Keratinocyte (primary cell): ENCODE measurements around the genes CLEC18A and TLE7.

CAGE:
- cytosol, long polyA minus RNA: no peak
- cytosol, long polyA plus RNA: no peak
- long polyA plus RNA: no peak
- nucleus, long polyA minus RNA: no peak
- nucleus, long polyA plus RNA: no peak
Measured at GRCh38 chr16:69757812-69758300, 3.1 kb upstream of the NOB1 start.

CAGE:
- cytosol, long polyA minus RNA: no peak
- cytosol, long polyA plus RNA: no peak
- long polyA plus RNA: no peak
- nucleus, long polyA minus RNA: no peak
- nucleus, long polyA plus RNA: no peak
Measured at GRCh38 chr16:69820664-69821629, 58.8 kb downstream of the WWP2 start.

DNA sequence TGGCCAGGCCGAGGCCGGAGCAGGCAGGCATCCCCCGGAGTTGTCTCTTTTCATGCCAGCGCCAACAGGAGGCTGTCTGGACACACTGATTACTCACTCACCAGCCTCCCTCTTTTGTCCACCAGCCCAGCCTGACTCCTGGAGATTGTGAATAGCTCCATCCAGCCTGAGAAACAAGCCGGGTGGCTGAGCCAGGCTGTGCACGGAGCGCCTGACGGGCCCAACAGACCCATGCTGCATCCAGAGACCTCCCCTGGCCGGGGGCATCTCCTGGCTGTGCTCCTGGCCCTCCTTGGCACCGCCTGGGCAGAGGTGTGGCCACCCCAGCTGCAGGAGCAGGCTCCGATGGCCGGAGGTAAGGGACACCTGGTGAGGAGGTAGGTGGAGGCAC is at the start of gene CLEC18A:
Gene CLEC18A (plus strand): TSS at position 199 of the 391 bp plus-strand sequence.
CAGE:
- cytosol, long polyA minus RNA: no peak
- cytosol, long polyA plus RNA: no peak
- long polyA plus RNA: no peak
- nucleus, long polyA minus RNA: no peak
- nucleus, long polyA plus RNA: no peak

DNA sequence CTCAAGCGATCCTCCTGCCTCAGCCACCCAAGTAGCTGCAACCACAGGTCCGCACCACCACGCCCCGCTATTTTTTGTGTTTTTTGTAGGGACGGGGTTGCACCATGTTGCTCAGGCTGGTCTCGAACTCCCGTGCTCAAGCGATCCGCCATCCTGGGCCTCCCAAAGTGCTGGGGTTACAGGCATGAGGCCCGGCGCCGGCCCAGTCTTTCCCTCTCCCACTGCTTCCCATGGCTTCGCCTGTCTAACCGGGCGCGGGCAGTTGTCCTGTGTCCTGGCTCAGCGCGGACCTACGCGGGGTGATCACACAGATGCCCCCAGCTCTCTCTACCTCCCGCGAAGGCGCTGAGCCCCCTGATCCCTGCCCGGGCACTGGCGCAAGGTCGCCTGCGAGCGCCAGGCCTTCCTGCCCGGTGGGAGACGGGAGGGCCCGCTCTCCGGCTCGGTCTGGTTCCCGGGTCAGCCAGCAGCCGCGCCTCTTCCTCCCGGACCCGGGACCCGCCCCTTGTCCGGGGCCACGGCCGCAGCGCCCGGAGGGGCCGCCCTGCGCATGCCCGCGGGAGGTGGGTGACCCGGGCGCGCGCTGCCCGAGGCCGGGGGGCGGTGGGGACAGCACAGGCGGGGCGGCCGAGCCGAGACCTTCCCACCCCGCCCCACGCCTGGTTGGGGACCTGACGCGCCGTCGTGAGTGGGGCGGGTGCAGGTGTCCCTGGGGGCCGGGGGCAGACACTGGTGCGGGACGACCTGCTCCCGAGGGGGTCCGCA is 13.9 kb downstream of the CLEC18A start:
CAGE:
- cytosol, long polyA minus RNA: no peak
- cytosol, long polyA plus RNA: no peak
- long polyA plus RNA: no peak
- nucleus, long polyA minus RNA: no peak
- nucleus, long polyA plus RNA: no peak

GRCh38 chr16:69977254-69977531 is 26.1 kb downstream of the CLEC18A start:
CAGE:
- cytosol, long polyA minus RNA: no peak
- cytosol, long polyA plus RNA: no peak
- long polyA plus RNA: no peak
- nucleus, long polyA minus RNA: no peak
- nucleus, long polyA plus RNA: no peak

DNA sequence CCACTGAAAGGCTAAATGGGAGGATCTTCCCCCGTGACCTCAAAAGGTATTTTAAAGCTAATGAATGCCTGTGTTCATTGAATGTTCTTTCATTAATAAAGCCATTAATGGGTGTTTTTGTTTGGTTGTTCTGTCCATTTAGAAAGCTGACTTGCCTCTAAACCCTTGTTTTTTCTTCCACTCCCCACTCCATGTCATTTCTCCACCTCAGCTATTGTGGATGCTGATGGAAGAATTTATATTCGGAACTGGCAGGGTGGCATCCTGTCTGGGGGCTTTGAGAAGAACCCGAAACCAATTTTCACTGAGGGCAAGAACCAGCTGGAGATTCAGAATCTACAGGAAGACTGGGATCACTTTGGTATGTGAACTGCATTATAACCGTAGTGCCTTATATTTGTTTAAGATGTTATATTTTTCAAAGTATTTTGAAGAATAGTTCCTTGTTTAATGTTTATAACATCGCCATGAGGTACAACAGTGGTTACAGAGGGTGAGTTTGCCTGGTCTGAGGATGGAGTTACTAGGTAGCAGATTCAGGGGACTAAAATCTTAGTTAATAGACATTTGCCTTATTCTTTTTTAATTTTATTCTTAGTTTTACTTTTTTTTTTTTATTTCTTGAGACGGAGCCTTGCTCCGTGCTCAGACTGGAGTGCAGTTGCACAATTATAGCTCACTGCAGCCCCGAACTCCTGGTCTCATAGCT is 18.0 kb downstream of the PDPR start:
CAGE:
- cytosol, long polyA minus RNA: no peak
- cytosol, long polyA plus RNA: no peak
- long polyA plus RNA: no peak
- nucleus, long polyA minus RNA: no peak
- nucleus, long polyA plus RNA: no peak

GRCh38 chr16:70152375-70153118 is 21.0 kb upstream of the CLEC18C start:
CAGE:
- cytosol, long polyA minus RNA: no peak
- cytosol, long polyA plus RNA: no peak
- long polyA plus RNA: no peak
- nucleus, long polyA minus RNA: no peak
- nucleus, long polyA plus RNA: no peak

DNA sequence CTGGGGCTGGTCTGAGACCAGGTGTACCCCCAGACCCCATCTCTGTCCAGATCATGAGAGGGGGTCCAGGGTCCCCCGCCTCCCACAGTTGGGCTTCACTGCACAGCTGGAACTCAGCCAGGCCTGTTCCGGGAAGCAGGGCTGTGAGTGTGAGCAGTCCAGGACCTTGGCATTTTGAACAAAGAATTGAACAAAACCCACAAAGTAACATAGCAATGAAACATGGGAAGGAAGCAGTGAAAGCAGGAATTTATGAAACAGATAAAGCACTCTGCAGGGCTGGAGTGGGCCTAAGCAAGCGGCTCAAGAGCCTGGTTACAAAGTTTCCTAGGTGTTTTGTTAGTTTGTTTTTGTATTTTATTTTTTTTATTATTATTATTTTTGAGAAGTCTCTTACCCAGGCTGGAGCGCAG is 25.1 kb downstream of the CLEC18C start:
CAGE:
- cytosol, long polyA minus RNA: no peak
- cytosol, long polyA plus RNA: no peak
- long polyA plus RNA: no peak
- nucleus, long polyA minus RNA: no peak
- nucleus, long polyA plus RNA: no peak

CAGE:
- cytosol, long polyA minus RNA: no peak
- cytosol, long polyA plus RNA: no peak
- long polyA plus RNA: no peak
- nucleus, long polyA minus RNA: no peak
- nucleus, long polyA plus RNA: start-site peak on the minus strand at chr16:70252321-70252358, 104 and 42 reads in 2 replicates
Measured at GRCh38 chr16:70252287-70252390, 399 bp upstream of the EXOSC6 start.

DNA sequence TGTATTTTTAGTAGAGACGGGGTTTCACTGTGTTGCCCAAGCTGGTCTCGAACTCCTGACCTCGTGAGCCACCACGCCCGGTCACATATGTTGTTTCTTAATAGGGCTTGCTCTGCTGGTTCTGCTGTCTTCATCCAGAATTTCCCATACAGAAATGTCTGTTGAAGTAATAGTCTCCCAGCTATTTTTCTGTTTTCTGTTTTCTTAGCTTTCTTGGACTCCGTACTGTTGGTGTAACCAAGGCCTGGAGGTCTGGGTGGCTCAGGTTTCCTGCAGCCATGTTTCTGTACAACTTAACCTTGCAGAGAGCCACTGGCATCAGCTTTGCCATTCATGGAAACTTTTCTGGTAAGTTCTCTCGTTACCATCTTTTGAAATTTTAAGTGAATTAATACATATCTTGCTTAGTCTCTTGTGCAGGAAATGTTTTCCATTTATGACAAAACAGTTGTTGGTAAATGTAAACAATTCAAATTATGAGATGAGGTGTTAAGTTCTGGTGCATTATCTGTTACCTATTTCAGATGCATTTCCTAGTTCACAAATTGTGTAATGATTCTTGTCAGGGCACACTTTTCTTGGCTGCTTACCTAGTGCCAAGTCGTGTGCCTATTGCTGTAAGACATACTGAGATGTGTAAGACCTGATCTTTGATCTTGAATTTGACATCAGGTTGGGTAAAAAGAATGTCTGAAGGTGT is 2.9 kb downstream of the SF3B3 start:
CAGE:
- cytosol, long polyA minus RNA: no peak
- cytosol, long polyA plus RNA: no peak
- long polyA plus RNA: no peak
- nucleus, long polyA minus RNA: no peak
- nucleus, long polyA plus RNA: no peak

GRCh38 chr16:70573315-70574519 is 50.1 kb downstream of the SF3B3 start:
CAGE:
- cytosol, long polyA minus RNA: no peak
- cytosol, long polyA plus RNA: no peak
- long polyA plus RNA: no peak
- nucleus, long polyA minus RNA: no peak
- nucleus, long polyA plus RNA: no peak

DNA sequence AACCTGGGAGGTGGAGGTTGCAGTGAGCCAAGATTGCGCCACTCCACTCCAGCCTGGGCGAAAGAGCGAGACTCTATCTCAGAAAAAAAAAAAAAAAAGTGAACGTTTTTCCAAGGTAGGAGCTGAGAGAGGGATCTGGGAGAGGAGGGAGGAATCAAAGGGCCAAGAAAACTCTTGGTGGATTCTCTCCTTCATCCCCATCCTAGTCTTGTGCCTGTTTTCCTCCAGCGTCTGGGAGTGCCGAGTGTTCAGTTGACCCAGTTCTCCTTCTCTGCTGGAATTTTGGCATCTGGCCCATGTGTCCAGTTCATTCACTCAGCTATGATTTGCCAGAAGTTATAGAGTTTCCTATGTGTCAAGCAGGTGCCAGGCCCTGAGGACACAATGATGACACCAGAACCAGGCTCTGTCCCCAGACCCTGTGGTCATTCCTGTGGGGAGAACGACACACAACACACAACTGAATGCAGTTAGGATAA is 36.2 kb upstream of the IL34 start:
CAGE:
- cytosol, long polyA minus RNA: no peak
- cytosol, long polyA plus RNA: no peak
- long polyA plus RNA: no peak
- nucleus, long polyA minus RNA: no peak
- nucleus, long polyA plus RNA: no peak

CAGE:
- cytosol, long polyA minus RNA: no peak
- cytosol, long polyA plus RNA: no peak
- long polyA plus RNA: no peak
- nucleus, long polyA minus RNA: no peak
- nucleus, long polyA plus RNA: no peak
Measured at GRCh38 chr16:70683973-70684919, 1.6 kb downstream of the MTSS2 start.

CAGE:
- cytosol, long polyA minus RNA: no peak
- cytosol, long polyA plus RNA: no peak
- long polyA plus RNA: no peak
- nucleus, long polyA minus RNA: no peak
- nucleus, long polyA plus RNA: no peak
Measured at GRCh38 chr16:70693800-70694899, 8.3 kb upstream of the MTSS2 start.

DNA sequence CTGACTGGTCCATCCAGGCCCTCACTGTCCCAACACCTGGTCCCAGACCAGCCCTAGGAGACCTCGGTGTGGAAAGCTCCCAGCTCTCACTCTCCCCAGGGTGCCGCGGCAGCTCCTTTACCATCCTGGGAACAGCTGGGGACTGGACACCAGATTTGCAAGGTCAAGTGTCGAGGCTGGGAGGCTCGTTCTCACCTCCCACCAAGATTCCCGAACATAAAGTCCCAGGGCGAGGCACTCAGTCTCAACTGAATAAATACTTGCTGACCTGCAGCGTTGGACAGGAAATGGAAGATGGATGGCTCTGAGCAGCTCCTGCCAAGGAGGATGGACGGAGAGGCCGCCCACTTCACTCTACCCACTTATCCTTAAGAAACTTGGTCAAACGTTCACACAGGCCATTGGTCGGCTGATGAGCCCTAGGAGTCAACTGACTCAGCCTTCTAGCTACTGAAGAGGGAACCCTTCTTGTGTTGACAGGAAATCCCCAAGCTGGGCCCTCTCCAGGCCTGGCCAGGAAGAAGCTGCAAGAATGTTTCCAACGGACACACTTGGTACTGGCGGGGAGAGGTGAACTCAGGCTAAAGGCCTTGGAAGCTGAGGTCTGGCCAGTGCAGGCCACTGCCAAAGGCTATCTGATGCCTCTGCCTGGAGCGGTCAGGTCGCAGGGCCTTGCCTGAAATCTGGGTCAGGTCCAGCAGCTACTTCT is 50.0 kb downstream of the VAC14 start:
CAGE:
- cytosol, long polyA minus RNA: no peak
- cytosol, long polyA plus RNA: no peak
- long polyA plus RNA: no peak
- nucleus, long polyA minus RNA: no peak
- nucleus, long polyA plus RNA: no peak

DNA sequence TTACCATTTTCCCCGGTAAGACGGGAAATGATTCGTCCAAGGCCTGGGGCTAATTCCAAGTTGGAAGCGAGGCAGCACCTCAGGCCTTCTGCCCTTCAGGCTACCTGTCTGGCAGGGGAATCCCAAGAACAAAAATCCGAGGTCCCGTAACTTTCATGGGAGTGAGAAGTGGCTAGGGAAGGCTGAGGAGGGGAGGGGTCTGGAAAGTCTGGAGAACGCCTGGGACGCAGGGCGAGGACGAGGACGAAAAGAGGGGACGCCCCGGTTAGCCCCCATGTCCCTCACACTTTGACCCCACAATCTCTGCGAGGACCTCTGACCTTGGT is 317 bp downstream of the HYDIN start:
CAGE:
- cytosol, long polyA minus RNA: no peak
- cytosol, long polyA plus RNA: no peak
- long polyA plus RNA: no peak
- nucleus, long polyA minus RNA: no peak
- nucleus, long polyA plus RNA: no peak

CAGE:
- cytosol, long polyA minus RNA: no peak
- cytosol, long polyA plus RNA: no peak
- long polyA plus RNA: no peak
- nucleus, long polyA minus RNA: no peak
- nucleus, long polyA plus RNA: no peak
Measured at GRCh38 chr16:71441943-71442193, at the start of gene TLE7. TLE7 (minus strand) TSS chr16:71442054.

DNA sequence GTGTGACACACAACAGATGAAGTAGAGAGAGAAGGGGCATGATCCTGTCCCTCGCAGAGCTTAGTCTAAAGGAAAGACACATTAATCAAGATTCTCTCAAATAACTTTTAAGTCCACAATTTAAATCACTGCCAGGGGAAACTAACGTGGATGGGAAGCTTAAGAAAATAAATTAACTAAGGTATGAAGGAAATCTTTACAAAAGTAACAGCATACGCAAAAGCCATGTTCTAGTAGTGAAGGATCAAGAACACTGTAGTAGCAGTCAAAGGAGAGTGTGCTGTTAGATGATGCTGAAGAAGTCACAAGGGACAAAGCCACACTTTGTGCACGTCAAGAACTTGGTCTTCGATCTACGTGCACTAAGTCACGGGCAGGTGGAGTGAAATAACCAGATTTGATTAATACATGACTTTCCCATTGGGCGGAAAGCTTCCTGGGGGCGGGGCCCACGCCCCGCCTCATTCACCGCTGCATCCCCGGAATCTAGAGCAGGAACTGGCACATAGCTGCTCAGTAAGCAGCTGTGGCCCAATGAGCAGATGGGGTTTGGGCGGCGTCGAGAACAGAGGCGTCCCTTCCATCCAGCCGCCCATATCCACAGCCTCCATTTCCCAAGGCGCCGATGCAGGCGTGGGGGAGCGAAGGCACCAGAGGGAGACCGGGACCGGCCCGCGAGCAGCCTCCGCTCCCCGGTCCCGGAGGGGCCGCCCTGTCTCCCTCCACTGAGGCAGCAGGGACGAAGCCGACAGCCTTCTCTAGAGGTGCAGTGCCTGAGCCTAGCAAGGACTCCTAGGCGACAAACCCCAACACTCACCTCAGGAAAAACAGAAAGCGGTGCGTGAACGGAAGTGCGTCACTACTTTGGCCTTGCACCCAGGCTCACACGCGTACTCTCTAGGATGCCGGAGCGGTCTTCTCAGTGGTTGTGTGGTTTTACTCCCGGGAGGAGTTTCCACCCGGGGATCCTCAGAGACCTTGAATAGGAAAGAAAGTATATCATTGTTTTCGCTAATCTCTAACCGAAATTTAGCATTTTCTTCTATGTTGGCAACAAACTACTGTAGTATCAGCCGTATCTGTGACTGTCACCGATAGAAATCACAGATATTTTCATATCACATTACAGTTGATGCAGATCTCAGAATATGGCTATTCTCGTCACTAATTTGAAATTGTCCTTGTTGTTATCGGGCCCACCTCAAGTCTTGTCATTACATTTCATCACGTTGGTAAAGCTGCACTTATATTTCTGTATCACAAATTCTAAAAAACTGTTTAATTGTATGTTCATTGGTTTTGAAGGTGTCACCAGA is 4.9 kb downstream of the ZNF19 start:
CAGE:
- cytosol, long polyA minus RNA: no peak
- cytosol, long polyA plus RNA: no peak
- long polyA plus RNA: no peak
- nucleus, long polyA minus RNA: start-site peak on the minus strand centred at position 824 of the sequence, 60 bp wide, 21 reads
- nucleus, long polyA plus RNA: no peak

DNA sequence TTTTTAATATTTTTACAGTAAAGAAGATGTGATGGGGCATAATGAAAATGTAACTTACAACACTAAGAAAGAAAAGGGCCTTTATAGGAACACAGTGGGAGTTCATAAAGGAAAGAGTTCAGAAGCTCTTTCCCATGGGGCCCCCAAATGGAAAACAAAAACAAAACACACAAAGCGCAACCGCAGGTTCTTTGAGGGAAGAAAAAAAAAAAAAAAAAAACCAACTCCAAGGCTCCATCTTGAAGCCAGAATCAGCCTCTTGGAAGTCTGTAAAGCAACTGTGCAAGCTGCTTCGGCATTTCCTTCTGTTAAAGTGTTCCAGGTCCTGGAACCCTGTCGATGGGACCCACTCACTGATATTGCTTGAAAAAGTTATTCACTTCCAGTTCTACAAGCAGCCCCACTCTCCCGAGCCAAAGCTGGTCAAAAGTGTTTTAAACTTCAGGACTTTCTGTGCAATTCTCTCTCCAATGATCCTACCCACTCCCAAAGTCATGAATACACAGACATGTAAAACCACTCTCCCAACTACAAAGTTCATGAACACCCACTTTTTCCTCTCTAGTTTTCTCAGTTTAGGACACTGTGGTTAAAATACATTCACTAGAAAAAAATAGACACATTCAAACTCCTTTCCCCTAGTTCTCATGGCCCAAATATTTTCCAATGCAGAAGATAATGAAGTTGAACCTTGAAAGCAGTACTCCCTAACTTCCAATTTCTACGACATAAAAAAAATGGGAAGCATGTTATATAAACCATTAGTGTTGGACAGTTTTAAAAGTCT is 4.9 kb upstream of the PHLPP2 start:
CAGE:
- cytosol, long polyA minus RNA: no peak
- cytosol, long polyA plus RNA: no peak
- long polyA plus RNA: no peak
- nucleus, long polyA minus RNA: no peak
- nucleus, long polyA plus RNA: no peak

DNA sequence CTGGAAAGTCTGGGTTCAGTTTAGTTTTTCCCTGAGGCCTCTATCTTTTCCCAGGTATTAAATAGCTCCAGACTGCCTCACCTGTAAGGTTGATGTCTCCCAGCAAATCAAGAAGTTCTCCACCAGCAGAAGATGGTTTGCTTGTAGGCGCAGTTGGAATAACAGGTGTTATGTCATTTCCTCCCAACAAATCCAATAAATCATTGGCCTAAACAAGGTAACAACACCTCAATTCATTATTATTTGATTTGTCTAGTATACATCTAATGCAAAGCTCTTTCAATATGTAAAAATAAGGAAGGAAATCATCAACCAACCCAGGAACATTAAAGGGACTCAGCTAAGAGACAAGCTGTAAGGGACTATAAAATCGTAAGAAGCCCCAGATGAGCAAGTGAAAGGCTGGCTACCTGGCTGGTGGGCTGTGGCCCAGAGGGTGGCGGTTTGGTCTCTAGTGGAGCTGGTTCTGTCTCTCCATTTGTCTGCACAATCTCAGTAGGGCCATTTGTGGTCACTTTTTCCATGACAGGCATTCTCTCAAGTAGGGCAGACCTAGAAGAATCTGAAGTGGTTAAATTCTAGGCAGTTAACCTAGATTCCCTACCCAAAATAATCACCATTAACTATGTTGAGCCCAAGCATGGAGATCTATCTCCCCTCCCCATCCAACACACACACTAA is 20.7 kb upstream of the PHLPP2 start:
CAGE:
- cytosol, long polyA minus RNA: no peak
- cytosol, long polyA plus RNA: no peak
- long polyA plus RNA: no peak
- nucleus, long polyA minus RNA: no peak
- nucleus, long polyA plus RNA: no peak